Placental epithelial cell (primary cell): Measurements from ENCODE around the gene BSND.

GRCh38 chr1:54051640-54053053 is 857 bp downstream of the TMEM59 start:
- CAGE, long polyA plus RNA: no peak

- CAGE, long polyA plus RNA: no peak
Measured at GRCh38 chr1:54218142-54218463, 18.1 kb downstream of the MRPL37 start.

DNA sequence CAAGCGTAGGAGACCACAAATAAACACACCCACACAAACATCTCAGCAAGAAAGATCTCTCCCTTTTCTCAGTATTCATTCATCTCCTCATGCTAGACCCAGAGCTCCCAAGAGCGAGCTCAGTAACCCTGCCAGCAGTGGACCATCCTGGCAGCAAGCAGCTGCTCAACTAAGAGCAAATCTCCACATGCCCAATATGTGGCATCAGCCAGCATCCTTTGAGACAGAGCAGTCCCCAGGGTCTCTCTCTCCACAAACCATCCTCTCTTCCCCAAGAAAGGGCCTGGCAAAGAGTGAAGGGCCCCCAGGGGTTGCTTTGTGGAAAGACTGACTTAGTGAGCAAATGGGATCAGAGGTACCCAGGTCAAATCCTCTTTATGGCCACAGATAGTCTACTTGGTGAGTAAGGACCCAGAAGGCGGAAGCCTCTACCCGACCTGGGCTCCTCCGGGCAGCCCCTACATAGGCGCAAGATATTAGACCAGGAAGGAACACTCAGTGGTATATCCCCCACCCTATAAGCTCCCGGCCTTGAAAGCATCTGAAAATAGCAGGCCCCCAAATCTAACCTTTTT is 162.2 kb downstream of the MRPL37 start:
- CAGE, long polyA plus RNA: no peak

GRCh38 chr1:54404320-54404804 is 143.7 kb upstream of the ACOT11 start:
- CAGE, long polyA plus RNA: no peak

DNA sequence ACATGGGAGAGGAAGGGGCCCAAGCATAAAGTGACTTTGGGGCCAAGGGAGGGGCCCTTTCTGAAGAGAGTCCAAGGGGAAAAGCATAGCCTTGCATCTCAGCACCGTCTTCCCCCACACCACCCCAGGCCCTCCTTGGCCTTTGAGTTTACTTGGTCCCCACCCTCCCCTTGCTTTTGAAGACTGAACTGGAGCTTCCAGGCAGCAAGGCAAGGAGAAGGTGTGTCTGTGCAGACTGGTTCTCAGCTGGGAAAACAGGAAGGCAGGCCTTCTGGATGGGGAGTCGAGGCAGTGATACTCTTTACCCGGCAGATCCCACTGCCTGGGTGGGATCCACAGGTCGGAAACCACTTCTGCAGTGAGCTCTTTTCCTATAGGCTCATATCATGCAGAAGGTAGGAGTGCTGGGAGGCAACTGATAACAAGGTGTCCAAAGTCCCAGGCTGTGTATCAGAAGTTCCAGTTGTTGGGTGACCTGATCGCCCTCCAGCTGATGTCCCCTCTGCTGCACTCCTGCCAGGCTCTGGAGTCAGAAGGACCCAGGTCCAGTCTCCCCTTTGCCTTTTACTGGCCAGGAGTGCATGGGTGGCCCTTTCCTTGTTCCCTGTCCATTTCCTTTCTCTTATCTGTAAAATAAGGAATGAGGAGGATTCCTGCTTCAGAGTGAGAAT is 17.1 kb downstream of the ACOT11 start:
- CAGE, long polyA plus RNA: no peak

- CAGE, long polyA plus RNA: no peak
Measured at GRCh38 chr1:54845887-54846729, 40.2 kb downstream of the LEXM start.

- CAGE, long polyA plus RNA: no peak
Measured at GRCh38 chr1:54850421-54851024, 36.5 kb downstream of the DHCR24 start.

DNA sequence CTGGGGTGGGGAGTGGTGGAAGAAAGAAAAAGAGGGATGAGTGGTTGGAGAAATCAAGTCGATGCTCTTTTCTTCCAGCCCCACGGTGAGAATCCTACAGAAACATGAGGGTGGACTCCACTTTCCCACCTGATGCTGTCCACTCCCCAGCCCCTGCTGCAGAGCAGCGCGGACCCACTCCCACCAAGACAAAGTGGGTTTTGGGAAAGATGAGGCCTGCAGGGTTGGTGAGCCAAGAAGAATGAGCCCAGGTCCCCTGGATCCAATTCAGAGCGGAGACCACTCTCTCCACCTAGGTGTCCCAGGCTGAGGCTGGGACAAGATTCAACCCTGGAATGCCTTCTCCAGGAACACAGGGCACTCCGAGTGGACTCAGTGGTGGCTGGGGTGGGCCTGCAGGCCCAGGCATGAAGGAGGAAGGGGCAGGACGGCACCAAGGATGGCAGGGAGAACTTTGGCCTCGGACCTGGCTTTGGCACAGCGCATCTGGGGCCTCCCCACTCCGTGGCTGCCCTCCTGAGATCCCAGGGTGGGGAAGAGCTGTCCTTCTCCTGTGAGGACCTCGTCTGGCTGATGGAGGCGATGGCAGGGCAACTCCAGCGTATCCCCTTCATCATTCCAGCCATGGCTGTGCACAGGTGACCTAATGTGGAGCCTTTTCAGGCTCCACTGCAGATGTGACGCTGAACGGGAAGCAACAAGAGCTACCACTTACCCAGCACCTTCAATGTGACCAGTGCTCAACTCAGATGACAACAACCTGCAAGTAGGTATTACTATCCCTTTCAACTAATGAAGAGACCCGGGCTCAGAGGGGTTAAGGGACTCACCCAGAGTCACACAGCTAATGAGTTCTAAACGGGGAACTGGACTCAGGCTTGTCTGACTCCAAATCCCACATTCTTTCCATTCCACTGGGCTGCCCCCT is 35.6 kb downstream of the DHCR24 start:
- CAGE, long polyA plus RNA: no peak

GRCh38 chr1:54853895-54854530 is 33.0 kb downstream of the DHCR24 start:
- CAGE, long polyA plus RNA: no peak

GRCh38 chr1:54857993-54858365 is 29.0 kb downstream of the DHCR24 start:
- CAGE, long polyA plus RNA: no peak

- CAGE, long polyA plus RNA: no peak
Measured at GRCh38 chr1:54859142-54859562, 27.8 kb downstream of the DHCR24 start.

- CAGE, long polyA plus RNA: no peak
Measured at GRCh38 chr1:54998644-54998953, at the start of gene BSND. BSND (plus strand) TSS chr1:54998933.

- CAGE, long polyA plus RNA: no peak
Measured at GRCh38 chr1:55039995-55040515, 707 bp downstream of the PCSK9 start.

DNA sequence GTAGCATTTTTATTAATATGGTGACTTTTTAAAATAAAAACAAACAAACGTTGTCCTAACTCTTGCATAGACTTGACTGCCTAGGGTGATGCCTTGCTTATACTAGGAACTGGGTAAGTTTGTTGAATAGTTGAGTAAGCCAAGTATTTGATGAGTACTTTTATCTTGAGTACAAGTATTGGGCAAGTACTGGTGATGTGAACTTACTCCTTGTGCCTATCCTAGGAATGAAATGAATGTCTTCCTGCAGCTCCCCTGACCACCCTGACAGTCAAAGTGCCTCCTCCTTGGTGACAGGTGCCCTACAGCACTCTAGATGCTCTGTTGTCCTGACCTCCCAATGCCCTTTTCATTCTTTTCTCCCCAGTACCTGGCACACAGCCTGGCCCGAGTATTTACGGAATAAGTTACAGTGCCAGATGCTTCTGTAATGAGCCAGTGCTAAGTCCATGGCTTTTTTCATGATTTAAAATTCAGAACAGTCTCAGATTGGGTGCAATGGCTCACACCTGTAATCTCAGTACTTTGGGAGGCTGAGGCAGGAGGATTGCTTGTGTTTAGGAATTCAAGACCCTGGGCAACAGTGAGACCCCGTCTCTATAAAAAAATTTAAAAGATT is 25.6 kb downstream of the PCSK9 start:
- CAGE, long polyA plus RNA: no peak

- CAGE, long polyA plus RNA: no peak
Measured at GRCh38 chr1:55068742-55069841, 29.7 kb downstream of the PCSK9 start.

- CAGE, long polyA plus RNA: no peak
Measured at GRCh38 chr1:55138169-55139177, 76.7 kb downstream of the USP24 start.

GRCh38 chr1:55166459-55167276 is 48.5 kb downstream of the USP24 start:
- CAGE, long polyA plus RNA: no peak

DNA sequence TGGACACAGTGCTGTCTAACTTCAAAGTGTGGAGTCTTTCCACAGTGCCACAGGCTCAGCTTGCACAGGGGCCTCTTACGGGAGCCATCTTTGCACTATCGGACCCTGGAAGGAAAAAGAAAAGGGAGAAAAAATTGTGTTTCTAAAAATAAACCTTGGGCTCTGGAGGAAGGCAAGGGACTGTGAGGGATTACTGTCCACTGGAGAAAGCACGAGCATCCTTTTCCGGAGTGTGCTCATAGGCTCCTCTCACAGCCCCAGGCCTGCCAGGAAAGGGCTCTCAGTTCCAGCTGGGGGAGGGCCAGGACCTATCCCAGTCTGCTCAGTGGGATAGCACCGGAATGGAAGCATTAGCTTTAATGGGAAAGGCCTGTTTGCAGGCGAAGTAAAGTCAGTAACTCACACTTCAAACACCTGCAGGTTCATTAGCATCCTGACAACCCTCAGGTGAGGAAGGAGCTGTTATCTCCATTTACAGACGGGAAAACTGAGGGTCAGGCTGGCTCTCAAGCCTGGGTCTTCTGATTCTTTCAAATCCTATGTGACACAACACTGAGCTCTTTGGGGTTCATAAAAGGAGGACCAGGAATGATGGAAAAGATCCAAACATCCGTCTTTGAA is 113.9 kb upstream of the USP24 start:
- CAGE, long polyA plus RNA: no peak

- CAGE, long polyA plus RNA: no peak
Measured at GRCh38 chr1:55375402-55375639, 160.2 kb upstream of the USP24 start.

DNA sequence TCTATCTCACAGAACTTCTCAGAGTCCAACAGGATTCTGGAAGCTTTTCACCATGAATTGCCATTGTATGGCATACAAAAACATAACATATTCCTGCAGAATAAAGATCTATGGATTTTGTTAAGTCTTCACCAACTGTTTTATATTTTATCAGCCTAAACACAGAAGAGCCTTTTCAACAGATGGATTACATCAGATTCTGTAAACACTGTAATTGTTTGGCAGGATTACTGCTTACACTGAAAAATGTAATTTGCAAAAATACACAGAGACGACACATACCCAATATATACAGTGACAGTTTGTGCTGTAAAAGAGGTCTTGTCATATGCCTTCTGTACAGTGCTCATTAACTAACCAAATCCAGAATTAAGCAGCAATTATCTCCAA is 618.2 kb upstream of the USP24 start:
- CAGE, long polyA plus RNA: no peak